ENCODE measurements around the gene LTO1.

GRCh38 chr11:69352491-69353299 lies 58.7 kb downstream of the MYEOV start:
- PRO-cap = no peak

DNA sequence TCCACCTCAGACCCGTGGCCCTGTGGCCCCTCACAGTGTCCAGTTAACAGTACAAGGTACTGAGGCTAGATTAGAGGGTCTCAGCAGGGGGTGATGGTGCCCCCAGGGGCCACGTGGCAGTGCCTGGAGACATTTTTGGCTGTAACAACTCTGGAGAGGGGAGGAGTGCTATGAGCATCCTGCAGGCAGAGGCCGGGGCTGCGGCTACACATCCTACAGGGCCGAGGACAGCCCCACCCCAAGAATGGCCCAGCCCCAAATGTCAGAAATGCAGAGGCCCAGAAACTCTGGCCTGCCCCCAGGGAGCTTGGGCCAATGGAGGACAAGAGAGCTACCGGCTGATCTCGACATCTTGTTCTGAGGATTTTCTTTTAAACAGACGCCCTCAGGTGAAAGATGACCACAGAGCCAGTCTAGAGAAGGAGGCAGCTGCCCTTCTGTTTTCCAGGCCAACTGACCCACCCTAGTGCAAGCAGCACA lies 102.2 kb downstream of the MYEOV start:
- PRO-cap = no peak

GRCh38 chr11:69450495-69450855 lies 156.5 kb downstream of the MYEOV start:
- PRO-cap = no peak

- PRO-cap = bidirectional peak, plus-strand start at chr11:69642857, minus-strand start at chr11:69642810; unidirectional peak, minus-strand start at chr11:69643082
These were observed 1.6 kb downstream of the CCND1 start for GRCh38 chr11:69642426-69643121.

DNA sequence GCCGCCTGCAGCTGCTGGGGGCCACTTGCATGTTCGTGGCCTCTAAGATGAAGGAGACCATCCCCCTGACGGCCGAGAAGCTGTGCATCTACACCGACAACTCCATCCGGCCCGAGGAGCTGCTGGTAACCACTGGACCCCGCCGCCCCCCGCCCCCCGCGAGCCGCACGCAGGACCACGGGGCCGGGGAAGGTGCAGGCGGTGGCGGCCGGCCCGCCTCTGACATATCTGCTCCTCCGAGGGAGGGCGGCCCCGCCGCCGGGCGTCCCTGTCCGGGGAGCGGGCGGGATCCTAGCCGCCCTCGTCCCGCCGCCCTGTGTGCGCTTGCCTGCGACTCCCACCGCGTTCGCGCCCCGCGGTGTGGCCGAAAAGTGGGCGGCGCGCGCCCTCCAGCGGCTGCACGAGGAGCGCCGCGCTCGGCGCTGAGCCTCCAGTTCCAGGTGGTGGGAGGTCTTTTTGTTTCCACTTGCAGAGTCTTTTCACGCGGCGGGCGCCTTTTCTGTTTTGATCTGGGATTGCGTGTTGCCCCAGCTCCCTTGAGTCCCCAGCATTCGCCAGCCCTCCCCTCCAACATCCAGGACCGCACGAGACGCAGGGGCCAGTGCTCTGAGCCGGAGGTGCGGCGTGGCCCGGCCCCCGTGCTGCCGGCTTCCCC lies 2.3 kb downstream of the CCND1 start:
- PRO-cap = unidirectional peak, minus-strand start at position 104 of the sequence; unidirectional peak, minus-strand start at position 320 of the sequence

- PRO-cap = unidirectional peak, plus-strand start at chr11:69674651; bidirectional peak, plus-strand start at chr11:69675515, minus-strand start at chr11:69675311
These were observed at the start of gene LTO1 for GRCh38 chr11:69674281-69675451. LTO1 (minus strand) TSS chr11:69675353.

- PRO-cap = no peak
These were observed 546 bp downstream of the FGF19 start for GRCh38 chr11:69703070-69703881.

GRCh38 chr11:69704532-69705034 lies 761 bp upstream of the FGF19 start:
- PRO-cap = no peak

GRCh38 chr11:69712089-69712792 lies 8.4 kb upstream of the FGF19 start:
- PRO-cap = no peak

GRCh38 chr11:69939503-69940557 lies 120.6 kb upstream of the FGF3 start:
- PRO-cap = bidirectional peak, plus-strand start at chr11:69939739, minus-strand start at chr11:69939667; bidirectional peak, plus-strand start at chr11:69939885, minus-strand start at chr11:69939781

GRCh38 chr11:69949306-69949812 lies 128.8 kb upstream of the ANO1 start:
- PRO-cap = no peak

DNA sequence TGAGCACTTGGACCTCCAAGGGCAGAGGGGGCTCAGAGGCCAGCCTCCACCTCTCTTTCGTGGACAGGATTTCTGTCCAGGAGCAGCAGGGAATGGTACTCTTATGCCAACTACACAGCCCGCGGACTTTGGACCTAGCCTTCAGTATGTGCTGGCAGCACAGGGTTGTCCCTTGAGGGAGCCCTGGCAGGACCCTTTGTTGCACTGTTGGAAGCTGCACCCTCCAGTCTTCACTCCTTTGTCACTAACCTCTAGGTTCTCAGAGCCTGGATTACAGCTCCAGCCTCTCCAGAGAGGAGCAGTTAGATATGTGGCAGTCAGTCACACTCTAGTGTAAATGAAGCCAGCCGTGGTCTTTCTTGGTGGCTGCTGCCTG lies 109.4 kb upstream of the ANO1 start:
- PRO-cap = no peak

DNA sequence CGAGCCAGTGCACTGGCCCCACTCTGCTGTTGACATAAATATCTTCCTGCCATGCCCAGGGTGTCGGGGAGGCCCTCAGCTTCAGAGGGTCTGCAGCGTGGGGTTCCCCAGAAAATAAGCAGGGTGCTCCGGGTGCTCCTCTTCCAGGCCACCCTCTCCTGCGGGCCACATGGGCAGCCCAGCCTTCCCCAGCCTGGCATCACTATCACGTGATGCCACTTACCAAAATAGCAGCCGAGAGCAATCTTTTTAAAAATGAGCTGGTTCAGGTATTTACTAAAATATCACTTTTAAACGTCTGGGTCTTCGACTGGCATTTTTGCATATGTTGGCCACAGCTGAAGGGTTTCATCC lies 94.7 kb upstream of the ANO1 start:
- PRO-cap = bidirectional peak, plus-strand start at position 218 of the sequence, minus-strand start at position 160 of the sequence

DNA sequence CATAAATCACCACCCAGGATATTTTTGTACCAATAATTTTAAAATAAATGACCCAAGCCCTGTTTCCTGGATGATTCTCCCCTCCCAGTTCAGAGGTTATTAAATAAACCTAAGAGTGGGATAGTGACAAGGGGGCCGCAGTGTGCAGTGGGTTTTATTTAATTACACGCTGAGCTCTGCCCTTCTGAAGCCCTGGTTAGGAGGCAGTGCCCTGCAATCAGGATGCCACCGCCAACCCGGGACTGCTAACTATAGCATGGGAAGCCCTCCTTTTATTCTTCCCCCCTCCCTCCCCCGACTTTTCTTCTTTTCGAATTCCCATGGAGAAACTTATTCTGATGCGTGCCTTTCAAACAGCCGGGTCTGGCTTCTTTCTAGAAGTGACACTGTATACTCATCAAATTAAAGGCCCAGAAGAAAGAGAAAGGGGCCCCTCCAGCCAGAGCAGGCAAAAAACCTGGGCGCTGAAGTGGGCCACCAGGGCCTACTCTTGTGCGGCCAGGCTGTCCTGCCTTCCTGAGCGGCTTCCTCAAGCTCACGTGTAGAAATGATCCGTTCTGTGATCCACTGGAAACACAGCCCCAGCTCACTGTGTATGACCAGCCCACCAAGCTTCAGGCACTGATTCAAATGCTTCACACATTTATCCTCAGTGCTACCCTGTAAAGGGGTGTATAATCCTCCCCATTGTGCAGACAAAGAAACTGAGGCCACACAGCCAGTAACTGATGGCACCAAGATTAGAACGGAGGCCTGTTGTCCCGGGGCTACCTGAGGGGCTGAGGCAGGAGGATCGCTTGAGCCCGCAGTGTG lies 91.2 kb upstream of the ANO1 start:
- PRO-cap = no peak

- PRO-cap = no peak
These were observed 37.6 kb upstream of the ANO1 start for GRCh38 chr11:70040305-70041184.

DNA sequence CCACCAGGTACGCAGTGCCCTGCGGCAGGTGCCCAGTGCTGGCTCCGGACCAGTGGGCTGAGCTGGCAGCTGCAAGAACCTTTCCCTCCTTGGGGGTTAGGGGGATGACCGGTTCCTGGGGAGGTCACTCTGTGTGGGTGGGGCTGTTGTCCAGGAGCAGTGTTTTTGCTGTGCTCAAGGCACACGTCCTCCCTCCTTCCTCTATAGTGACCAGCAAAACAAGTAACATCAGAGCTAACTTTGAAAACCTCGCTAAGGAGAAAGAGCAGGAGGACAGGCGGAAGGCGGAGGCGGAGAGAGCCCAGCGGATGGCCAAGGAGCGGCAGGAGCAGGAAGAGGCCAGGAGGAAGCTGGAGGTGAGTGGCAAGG lies 30.5 kb downstream of the CTTN start:
- PRO-cap = no peak

GRCh38 chr11:70456226-70456803 lies 58.0 kb downstream of the CTTN start:
- PRO-cap = no peak

- PRO-cap = no peak
These were observed 64.8 kb downstream of the CTTN start for GRCh38 chr11:70463075-70463611.

DNA sequence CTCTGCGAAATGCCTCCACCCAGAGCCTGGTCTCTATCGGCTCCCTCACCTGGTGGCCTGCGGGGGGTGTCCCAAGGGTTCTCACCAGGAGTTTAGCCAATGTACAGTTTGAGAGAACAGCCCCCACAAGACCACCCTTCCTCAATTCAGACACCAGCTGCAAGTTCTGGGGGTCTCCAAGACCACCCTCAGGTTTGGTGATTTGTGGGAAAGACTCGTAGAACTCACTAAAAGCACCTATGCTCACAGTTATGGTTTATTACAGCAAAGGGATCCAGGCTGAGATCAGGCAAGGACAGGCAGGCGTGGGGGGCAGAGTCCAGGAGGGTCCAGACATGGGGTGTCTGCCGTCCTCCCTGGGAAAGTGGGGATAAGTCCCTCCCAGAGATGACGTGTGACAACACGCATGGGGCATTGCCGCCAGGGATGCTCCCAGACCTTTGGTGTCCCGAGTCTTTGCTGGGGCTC lies 226.5 kb downstream of the CTTN start:
- PRO-cap = no peak

- PRO-cap = no peak
These were observed 243.1 kb downstream of the CTTN start for GRCh38 chr11:70641453-70641899.

Measured in ascending aorta (tissue), 1 donor.